Bronchus fibroblast of lung (primary cell): ENCODE measurements around the gene MMEL1.

DNA sequence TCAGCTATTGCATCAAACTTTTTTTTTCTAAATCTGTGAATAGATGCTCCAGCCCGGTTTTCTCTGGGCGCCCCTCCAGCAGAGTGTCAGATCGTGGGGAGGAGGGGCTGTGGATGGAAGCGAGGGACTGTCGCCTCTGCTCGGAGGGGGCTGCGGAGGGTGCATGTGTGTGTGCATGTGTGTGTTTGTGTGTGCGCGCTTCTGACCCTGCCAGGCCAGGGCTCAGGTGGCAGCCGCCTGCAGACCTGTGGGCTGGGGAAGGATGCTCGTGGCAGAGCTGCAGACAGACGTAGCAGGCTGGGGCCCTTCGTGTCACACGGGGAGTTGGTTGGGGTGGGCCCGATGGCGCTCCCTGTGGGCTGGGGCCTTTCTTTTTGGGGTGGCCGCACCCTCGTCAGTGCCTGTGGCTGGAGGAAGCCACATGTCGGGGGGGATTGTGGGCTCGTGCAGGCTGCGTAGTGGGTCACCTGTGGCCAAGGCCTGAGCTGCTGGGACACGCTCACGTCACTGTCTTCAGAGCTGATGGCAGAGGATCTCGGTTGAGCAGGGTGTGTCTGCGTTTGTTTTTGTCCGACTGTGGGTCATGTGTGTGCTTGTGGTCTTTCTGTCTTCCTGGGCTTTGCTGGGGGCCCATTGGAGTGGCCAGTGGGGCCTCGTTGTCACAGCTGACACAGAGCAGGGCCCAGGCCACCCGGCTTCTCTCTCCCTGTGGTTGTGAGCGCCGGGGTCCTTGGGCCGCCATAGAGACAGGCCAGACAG is 2.9 kb downstream of the SKI start:
- RAMPAGE, long total RNA, result no peak

GRCh38 chr1:2231559-2232411 is 3.7 kb downstream of the SKI start:
- RAMPAGE, long total RNA, result no peak

- RAMPAGE, long total RNA, result no peak
Measured at GRCh38 chr1:2249704-2249924, 21.5 kb downstream of the SKI start.

GRCh38 chr1:2253297-2253785 is 25.2 kb downstream of the SKI start:
- RAMPAGE, long total RNA, result no peak

DNA sequence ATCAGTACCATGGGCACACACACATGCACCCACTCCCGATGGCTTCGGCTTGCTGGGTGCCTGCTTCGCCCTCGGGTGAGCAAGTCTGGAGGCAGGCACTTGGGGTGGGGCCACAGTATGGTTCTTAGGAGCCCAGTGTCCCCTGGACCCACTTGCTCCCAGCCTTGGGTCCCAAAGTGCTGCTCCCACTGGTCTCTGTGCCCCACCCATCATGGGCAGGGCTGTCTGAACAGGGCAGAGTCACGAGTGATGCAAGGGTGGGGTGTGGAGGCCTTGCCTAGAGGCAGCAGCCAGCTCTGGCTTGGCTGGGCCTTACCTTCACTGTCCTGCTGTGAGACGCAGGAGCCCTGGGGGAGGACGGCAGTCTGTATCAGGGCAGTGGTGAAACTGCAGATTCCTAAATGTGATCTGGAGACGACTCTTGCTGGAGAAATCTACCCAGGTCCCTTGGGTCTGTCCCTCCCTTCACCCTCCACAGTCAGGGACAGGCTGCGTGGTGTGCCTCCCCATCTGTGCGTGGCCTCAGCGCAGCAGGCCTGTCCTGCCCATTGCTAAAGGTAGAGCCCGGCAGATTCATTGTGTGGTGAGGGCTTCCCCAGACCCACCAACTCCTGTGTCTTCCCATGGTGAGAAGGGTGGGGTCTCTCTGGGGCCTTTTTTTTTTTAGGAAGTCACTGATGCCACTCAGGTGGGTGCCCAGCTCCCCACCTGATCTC is 50.0 kb downstream of the SKI start:
- RAMPAGE, long total RNA, result no peak

- RAMPAGE, long total RNA, result no peak
Measured at GRCh38 chr1:2284914-2285531, 56.9 kb downstream of the SKI start.

- RAMPAGE, long total RNA, result no peak
Measured at GRCh38 chr1:2298728-2299666, 70.9 kb downstream of the SKI start.

DNA sequence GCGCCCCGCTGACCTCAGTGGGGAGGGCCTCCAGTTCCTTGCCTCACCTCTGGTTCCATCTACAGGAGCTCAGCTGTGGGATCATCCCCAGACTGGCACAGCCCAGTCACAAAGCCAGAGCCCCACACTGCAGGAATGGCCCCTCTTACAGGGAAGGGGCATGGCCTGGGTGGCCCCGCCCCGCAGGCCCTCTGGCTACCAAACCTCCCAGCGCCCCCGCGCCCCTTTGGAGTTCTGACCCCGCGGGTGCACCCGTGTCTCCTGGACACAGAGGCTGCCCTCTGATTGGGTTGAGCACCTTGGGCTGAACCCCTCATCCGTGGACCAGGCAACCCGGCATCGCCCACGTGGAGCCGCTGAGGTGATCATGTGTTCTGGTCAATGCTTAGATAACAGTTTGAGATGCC is 1.4 kb upstream of the PEX10 start:
- RAMPAGE, long total RNA, result no peak

GRCh38 chr1:2508308-2509065 is 17.9 kb downstream of the PANK4 start:
- RAMPAGE, long total RNA, result no peak

DNA sequence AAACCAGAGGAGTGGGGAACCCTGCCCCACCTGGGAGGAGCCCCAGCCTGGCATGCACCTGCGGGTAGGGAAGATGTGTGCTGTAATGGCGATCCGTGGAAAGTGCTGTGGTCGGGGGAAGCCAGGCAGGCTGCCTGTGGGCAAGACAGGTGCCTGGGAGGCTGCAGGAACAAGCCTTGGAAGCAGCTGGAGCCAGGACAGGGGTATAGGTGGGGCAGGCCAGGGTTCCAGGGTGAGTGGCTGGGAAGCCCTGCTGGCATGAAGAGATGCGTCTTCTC is 641 bp upstream of the PANK4 start:
- RAMPAGE, long total RNA, result no peak

DNA sequence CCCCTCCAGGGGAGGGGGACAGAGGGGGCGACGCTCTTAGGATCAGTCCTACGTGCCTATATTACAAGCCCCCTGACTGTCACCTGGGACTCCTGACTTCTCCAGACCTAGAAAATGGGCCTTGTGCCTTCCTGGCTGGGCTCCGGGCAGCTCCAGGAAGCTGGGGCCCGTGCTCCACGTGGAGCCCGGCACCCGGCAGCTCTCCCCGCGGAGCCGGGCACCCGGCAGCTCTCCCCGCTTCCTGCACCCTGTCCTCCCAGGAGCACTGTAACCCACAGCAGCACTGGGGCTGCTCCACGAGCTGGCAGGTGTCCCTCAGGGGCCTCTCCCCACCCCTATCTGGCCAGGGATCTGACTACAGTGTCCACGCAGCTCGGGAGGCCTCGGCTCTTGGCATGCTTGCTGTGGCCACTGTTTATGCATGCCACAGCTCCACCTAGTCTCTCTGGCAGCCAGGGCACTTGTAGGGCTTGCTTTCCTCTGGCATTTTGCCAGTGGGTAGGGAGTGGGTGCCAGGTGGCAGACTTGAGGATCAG is 762 bp upstream of the HES5 start:
- RAMPAGE, long total RNA, result no peak

DNA sequence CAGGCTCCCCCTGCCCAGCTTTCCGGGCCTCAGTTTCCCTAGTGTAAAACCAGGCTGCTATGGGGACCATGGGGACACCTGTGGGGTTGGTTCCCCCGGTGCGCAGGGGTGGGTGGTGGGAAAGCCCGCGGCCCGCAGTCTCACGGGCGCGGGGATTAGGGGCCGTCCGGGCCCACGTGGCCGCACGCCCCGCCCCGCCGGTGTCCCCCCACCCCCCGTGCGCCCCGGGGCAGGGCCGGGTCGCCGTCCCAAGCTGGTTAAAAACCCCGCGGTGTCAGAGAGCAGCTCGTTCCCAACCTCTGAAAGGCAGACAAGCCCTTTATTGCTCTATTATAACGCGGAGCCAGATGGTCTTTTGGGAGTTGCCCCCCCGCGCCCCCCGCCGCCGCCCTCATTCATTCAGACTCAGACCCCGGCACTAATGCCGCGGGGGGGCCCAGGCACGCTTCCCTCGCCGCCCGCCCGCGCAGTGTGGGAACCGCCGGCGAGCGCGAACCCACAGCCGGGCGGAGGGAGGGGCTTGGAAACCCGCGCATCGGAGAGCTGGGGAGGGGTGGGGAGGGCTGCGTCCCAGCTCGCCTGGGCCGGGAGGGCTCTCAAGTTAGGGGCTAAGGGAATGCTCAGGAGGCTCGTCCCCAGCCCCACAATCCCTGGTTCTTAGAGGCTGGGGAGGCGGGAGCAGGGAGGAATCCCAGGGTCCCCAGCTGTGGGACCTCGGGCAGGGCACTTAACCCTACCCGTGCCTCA is 10.7 kb upstream of the HES5 start:
- RAMPAGE, long total RNA, result no peak

GRCh38 chr1:2551246-2552276 is 4.6 kb upstream of the TNFRSF14 start:
- RAMPAGE, long total RNA, result no peak

DNA sequence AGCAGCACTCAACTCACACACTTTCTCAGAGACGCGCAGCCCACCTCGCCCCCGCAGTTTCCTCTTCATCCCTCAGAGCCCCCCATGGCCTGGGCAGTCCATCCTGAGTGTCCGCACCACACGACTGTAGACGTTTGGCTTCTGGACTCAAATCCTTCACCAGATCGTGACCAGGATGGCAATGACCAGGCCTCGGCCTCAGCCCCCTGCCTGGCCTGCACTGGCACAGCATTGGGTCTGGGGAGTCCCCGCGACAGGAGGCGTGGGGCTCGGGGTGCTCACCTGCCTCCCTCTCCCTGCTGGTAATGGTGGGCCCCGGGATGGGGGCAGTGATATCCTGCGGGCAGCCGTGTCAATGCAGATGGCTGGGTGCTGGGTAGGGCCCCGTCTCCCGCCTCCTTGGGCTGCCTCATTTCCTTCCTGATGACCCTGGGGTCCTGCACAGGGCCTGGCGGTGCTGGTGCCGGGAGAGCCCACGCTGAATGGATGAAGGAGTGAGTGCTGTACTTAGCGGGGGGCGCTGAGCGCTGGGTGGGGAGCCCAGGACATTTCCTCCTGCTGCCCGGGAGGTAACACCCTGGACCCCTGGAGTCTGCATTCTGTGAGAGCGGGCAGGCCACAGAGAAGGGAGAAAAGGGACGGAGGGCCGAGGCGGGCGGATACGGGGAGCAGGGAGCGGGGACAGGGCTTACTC is 2.2 kb upstream of the TNFRSF14 start:
- RAMPAGE, long total RNA, result no peak

DNA sequence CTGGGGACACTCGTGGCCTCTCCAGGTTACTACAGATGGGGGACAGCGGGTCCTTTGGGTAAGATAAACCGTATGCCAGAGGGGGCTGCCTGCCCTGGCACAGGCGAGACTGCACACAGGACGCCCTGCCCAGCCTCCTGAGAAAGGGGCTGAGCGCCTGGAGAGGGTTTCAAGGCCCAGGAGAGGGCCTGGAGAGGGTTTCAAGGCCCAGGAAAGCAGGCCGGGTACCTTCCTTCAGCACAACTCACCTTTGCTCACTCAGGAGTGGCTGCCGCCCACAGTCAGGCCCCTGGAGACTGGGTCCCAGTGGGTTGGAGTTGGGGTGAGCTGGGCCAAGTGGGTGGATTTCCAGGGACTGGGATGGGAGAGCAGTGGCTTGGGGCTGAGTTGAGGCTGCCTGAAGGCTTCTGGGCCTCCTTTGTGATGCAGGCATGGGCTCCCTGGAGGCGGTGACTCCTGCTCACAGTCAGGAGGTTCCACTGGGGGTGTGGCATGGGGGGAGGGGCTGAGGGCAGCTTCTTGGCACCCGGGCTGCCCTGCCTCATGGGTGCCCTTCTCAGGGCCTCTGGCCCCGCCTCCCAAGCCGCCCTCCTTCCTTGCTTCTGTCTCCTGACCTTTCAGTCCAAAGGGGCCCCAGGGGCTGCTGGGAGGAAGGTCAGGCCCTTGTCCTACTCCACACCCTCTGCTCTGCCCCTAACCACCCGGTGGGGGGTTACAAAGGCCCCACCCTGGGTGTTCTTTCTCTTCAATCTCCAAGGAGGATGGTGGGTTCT is at the start of gene MMEL1:
Gene MMEL1, minus strand, starts transcription at position 399 of the 773 bp plus-strand sequence.
- RAMPAGE, long total RNA, result no peak

GRCh38 chr1:3096889-3097157 is 27.8 kb downstream of the PRDM16 start:
- RAMPAGE, long total RNA, result no peak

DNA sequence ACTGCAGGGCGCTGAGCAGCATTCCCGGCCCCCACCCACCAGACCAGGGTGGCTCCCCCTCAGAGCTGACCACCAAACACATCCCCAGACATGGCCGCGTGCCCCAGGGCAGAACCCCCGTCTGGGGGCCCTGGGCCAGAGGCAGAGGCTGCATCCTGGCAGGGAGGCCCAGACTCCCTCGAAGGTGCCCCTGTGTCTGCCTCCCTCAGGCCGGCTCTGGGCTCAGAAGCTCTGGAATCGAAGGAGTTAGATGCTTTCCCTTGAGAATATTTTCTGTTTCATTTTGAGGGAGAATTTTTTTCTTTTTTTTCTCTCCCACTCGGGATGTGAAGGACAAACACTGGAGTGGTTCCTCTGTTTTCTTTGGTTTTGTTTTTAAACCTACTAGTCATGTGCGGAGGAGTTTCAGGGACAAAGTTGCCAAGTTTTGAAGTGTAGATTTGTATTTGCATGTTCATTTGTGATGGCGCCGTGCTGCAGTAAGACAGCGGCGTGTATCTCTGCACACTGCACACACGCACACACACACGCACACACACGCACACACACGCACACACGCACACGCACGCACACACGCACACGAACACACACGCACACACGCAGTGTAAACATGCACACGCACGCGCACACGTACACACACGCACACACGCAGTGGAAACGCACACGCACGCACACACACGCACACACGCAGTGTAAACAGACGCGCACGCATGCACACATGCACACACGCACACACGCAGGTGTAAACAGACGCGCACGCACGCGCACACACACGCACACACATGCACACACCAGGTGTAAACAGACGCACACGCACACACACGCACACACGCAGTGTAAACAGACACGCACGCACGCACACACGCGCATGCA is 44.9 kb downstream of the PRDM16 start:
- RAMPAGE, long total RNA, result no peak

- RAMPAGE, long total RNA, result no peak
Measured at GRCh38 chr1:3212004-3212732, 143.2 kb downstream of the PRDM16 start.

DNA sequence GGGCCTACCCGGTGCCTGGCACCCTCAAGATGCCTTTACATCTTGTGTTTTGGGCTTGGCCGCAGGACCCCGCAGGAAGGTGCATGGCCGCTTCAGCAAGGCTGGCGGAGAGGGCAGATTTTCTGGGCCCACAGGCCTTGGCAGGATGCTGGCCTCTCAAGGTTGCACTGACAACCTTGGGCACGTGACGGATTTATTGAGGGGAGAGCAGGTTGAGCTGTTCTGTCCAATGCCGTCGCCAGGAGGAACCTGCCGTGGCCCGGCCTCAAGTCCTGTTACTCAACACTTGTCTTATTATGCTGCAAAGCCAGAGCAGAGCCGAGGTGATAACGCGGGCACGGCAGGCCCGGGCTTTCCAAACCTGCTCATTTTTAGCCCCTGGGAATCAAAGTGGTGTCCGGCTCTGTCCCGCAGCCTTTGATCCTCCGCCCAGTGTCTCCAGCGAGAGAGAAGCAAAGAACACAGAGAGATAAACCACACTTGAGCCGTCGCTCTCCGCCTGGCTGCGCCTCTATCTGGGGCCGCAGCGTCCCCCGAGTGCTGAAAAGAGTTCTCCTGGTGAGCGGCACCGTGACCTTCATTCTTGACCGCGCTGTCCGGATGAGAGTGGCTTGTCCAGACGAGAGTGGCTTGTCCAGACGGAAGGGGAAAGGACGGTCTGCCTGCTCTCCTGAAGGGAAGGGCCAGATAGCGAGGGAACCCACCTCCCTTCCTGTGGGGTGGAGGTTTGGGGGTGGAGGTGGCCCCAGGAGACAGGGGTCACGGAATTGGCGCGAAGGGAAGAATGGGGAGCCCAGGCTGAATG is 162.3 kb upstream of the ARHGEF16 start:
- RAMPAGE, long total RNA, result no peak

DNA sequence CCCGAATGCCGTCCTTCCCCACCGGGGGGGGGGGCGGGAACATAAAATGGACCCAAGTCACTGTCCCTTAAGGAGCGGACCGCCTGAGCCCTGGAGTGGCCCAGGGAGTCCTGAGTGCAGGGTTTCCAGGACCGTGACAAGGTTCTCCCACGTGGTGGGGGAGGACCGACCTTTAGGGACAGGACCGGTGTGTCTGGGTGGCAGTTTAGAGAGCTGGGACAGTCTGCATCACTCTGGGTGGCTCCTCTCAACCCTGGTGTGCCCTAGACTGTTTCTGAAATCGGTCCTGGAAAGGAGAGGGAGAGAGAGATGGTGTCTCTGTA is 140.5 kb upstream of the ARHGEF16 start:
- RAMPAGE, long total RNA, result no peak